ENCODE data around the genes CDK11B and TMEM52.

GRCh38 chr1:1567561-1568596 is 6.8 kb downstream of the SSU72 start:
- PRO-cap, result no peak
- RAMPAGE, long total RNA, 2 experiments, result no peak in any of the 2 experiments

GRCh38 chr1:1628614-1629366 is 3.2 kb upstream of the MMP23B start:
- PRO-cap, result unidirectional peak, plus-strand start at chr1:1628994
- RAMPAGE, long total RNA, 2 experiments, result no peak in any of the 2 experiments

DNA sequence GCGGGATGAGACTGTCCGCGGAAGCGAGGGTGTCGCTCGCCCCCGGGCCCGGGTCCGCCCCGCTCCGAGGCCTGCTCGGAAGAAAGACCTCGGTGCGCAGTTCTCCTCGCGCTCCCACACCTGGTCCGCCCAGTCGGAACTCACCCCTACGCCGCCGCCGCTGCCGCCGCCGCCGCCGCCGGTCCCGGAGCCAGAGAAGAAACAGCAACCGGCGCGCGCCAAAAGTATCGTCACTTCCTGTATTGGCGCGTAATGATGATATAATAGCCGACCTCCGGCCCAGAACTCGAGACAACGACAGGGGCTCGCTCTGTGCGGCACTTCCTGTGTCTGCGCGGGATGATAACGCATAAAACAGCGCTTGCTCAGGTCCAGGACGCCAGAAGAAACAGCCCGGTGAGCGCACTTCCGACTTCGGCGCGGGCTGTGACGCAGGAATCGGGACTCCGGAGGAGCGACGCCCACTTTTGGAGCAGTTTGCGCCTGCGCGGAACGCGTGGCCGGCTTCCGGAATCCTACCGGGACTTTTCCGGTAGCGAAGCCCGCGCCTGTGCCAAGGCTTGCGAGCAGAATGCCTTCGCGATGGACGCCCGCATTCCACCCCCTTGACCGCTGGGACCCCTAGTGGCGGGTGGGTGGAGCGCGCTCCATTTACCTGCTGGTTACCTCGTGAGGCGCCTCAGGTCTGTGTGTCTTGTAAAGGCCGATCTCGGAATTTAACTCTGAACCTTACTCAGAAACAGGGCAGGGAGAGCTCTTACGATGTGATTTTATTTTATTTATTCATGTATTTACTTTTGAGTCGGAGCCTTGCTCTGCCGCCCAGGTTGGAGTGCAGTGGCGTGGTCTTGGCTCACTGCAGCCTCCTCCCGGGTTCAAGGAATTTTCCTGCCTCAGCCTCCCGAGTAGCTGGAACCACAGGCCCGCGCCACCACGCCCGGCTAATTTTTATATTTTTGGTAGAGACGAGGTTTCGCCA is at the start of gene CDK11B:
TSS of gene CDK11B (minus strand) at position 235 of the 979 bp plus-strand sequence.
- PRO-cap, result bidirectional peak, plus-strand start at position 282 of the sequence, minus-strand start at position 203 of the sequence; bidirectional peak, plus-strand start at position 382 of the sequence, minus-strand start at position 386 of the sequence
- RAMPAGE, long total RNA, 2 experiments, result start-site peak on the minus strand in 2 of 2 experiments, centred at positions 209 to 216 of the sequence, 100 to 311 reads per replicate

DNA sequence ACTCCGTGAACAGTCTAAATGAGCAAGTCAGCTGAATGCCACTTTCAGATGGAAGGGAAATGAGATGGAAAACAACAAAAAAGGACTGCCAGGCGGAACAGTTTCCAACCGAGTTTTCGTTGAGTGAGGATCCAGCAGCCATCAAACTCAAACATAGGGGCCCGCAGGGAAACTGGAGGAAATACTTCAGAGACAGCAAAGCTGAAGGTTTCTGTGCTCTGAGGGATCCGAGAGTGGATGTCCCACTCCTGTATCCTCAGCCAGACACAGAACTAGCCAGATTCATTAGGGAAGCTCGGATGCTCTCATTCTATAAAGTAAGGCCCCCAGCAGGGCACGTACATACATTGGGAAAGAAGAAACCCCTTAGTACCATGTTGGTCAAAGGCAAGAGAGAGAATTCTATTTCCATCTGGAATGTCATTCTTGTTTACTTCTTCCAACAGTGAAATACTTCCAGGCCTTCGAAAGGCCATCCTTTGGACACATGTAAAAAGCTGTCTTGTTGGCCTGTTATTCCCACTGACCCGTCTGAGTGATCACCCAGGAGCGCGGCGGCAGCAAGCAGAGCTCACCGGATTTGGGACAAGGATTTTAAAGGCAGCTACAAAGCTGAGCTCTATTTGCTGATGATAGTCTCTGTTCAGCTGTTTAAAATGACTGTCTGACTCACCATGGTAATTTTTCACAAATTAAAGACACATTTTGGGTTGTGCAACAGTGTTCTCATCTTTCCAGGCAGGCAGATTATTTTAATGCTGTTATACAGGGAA is 3.3 kb upstream of the CDK11B start:
- PRO-cap, result no peak
- RAMPAGE, long total RNA, 2 experiments, result no peak in any of the 2 experiments

- PRO-cap, result unidirectional peak, minus-strand start at chr1:1892679
- RAMPAGE, long total RNA, 2 experiments, result no peak in any of the 2 experiments
Observed at GRCh38 chr1:1892099-1893062, 1.5 kb upstream of the GNB1 start.

- PRO-cap, result unidirectional peak, minus-strand start at chr1:1919279
- RAMPAGE, long total RNA, 2 experiments, result no peak in any of the 2 experiments
Observed at GRCh38 chr1:1918521-1919359, at the start of gene TMEM52. Gene TMEM52 (minus strand): TSS chr1:1919279.

GRCh38 chr1:1923051-1923487 is 4.0 kb upstream of the TMEM52 start:
- PRO-cap, result no peak
- RAMPAGE, long total RNA, 2 experiments, result no peak in any of the 2 experiments

DNA sequence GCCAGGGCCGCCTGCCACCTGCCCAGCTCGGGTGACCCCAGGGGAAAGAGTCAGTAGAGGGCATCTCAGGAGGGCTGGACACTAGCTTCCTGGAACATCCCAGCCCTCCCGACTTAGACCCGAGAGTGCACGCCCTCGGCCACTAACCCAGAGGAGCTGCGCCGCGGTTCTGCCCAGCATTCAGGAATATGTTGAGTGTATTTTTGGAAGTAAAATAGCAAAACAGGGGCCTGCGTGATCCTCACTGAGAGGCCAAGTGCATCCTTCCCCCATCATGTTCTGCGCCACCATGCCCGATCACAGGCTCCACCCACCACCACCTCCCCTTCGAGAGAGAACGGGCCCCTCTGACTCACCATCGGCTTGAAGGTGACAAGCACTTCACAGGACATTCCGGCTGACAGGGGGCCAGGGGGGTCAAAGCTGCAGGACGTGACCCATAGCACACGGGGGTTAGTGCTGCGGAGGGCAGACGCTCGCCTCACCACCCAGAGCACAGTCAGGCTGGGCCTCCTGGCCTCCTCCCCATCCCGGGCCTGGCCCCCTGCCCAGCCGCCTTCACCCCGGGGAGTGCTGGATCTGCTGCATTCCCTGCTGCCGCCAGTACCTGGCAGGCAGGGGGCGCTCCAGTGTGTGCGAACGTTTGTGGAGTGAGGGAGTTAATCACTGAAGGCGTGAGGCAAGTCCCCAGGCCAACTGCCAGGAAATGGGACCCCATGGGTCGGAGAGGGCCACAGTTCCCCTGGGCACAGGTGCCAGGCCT is 40.7 kb upstream of the TMEM52 start:
- PRO-cap, result no peak
- RAMPAGE, long total RNA, 2 experiments, result no peak in any of the 2 experiments

DNA sequence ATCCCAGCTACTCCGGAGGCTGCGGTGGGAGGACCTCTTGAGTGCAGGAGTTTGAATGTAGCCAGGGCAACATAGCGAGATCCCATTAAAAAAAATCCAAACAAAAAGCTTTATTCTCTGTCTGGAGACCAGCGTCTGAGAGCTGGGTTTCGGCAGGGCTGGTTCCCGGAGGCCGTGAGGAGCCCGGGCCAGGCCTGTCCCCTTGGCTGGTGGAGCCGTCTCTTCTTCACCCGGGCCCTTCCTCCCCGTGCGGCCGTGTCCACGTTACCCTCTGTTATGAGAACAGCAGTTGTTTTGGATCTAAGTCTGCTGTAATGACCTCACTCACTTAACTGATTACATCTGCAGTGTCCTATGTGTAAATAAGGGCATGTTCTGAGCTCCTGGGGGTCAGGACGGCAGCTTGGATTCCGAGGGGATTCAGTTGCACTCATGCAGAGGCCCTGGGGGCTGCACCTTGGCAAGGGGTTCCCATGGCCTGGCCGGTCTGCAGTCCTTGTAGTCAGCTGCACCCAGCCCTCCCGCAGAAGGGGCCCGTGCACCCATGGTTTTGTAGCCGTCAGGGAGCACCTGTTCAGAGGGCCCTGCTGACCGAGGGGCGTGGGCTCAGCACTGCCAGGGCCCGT is 39.7 kb downstream of the PRKCZ start:
- PRO-cap, result unidirectional peak, minus-strand start at position 227 of the sequence
- RAMPAGE, long total RNA, 2 experiments, result no peak in any of the 2 experiments

- PRO-cap, result no peak
- RAMPAGE, long total RNA, 2 experiments, result no peak in any of the 2 experiments
Observed at GRCh38 chr1:2103014-2103767, 53.0 kb downstream of the PRKCZ start.

- PRO-cap, result no peak
- RAMPAGE, long total RNA, 2 experiments, result no peak in any of the 2 experiments
Observed at GRCh38 chr1:2115739-2116292, 65.6 kb downstream of the PRKCZ start.

- PRO-cap, result unidirectional peak, minus-strand start at chr1:2214750
- RAMPAGE, long total RNA, 2 experiments, result no peak in any of the 2 experiments
Observed at GRCh38 chr1:2214582-2215170, 13.4 kb upstream of the SKI start.

DNA sequence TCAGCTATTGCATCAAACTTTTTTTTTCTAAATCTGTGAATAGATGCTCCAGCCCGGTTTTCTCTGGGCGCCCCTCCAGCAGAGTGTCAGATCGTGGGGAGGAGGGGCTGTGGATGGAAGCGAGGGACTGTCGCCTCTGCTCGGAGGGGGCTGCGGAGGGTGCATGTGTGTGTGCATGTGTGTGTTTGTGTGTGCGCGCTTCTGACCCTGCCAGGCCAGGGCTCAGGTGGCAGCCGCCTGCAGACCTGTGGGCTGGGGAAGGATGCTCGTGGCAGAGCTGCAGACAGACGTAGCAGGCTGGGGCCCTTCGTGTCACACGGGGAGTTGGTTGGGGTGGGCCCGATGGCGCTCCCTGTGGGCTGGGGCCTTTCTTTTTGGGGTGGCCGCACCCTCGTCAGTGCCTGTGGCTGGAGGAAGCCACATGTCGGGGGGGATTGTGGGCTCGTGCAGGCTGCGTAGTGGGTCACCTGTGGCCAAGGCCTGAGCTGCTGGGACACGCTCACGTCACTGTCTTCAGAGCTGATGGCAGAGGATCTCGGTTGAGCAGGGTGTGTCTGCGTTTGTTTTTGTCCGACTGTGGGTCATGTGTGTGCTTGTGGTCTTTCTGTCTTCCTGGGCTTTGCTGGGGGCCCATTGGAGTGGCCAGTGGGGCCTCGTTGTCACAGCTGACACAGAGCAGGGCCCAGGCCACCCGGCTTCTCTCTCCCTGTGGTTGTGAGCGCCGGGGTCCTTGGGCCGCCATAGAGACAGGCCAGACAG is 2.9 kb downstream of the SKI start:
- PRO-cap, result bidirectional peak, plus-strand start at position 516 of the sequence, minus-strand start at position 509 of the sequence; bidirectional peak, plus-strand start at position 645 of the sequence, minus-strand start at position 541 of the sequence
- RAMPAGE, long total RNA, 2 experiments, result no peak in any of the 2 experiments

- PRO-cap, result no peak
- RAMPAGE, long total RNA, 2 experiments, result no peak in any of the 2 experiments
Observed at GRCh38 chr1:2232412-2233374, 4.6 kb downstream of the SKI start.

- PRO-cap, result no peak
- RAMPAGE, long total RNA, 2 experiments, result no peak in any of the 2 experiments
Observed at GRCh38 chr1:2250436-2251242, 22.5 kb downstream of the SKI start.

GRCh38 chr1:2254041-2254931 is 26.2 kb downstream of the SKI start:
- PRO-cap, result no peak
- RAMPAGE, long total RNA, 2 experiments, result no peak in any of the 2 experiments

GRCh38 chr1:2272057-2272439 is 43.9 kb downstream of the SKI start:
- PRO-cap, result no peak
- RAMPAGE, long total RNA, 2 experiments, result no peak in any of the 2 experiments

DNA sequence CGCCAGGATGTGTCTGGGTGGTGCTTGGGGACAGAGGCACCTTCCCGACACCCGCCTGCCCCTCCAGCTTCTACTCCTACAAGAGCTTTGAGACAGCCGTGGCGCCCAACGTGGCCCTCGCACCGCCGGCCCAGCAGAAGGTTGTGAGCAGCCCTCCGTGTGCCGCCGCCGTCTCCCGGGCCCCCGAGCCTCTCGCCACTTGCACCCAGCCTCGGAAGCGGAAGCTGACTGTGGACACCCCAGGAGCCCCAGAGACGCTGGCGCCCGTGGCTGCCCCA is 75.6 kb downstream of the SKI start:
- PRO-cap, result no peak
- RAMPAGE, long total RNA, 2 experiments, result no peak in any of the 2 experiments

DNA sequence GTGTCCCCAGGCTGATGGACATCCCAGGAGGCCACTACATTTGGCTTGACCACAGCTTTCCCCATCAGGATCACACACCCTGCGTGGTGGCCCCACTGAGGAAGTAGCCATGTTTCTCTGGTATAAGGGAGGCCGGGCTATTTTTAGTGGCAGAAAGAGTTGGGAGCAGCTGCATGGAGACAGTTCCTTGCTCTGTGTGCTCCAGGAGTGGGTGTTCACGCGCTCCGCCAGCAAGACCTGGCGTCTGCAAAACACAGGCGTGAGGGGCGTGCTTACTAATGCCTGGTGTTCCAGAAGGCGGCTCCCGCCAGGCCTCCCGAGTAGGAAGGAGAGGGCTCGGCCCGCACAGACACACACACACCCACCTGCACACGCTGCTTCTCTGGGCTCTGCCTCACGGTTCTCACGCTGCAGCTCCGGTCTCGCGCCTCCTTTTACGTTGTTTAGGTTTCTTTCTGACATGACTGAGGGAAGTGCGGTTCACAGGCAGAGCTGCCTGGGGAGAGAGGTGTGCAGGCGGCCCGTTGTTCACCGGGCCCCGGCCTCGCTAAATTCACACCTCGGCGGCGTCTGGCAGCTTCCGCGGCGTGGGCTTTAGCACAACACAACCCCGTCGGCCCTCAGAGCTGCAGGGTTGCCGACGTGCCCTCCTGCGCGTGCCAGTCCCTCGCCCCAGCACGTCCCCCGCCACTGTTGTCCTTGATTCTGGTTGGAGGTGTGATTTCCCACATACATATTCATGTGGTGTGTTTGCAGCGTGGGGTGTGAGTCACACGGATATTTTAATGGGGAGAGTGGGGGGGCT is 76.9 kb downstream of the SKI start:
- PRO-cap, result no peak
- RAMPAGE, long total RNA, 2 experiments, result no peak in any of the 2 experiments

GRCh38 chr1:2311350-2312010 is 79.9 kb downstream of the MORN1 start:
- PRO-cap, result no peak
- RAMPAGE, long total RNA, 2 experiments, result no peak in any of the 2 experiments

Data from lower leg skin (tissue), 2 donors.